SJCRH30 (cell line): ENCODE measurements around the genes GJA3 and CRYL1.

- RAMPAGE, long total RNA = no peak
These were observed 57.8 kb upstream of the TUBA3C start for GRCh38 chr13:19239423-19239828.

GRCh38 chr13:19586935-19587296 is 25.6 kb upstream of the TPTE2 start:
- RAMPAGE, long total RNA = no peak

DNA sequence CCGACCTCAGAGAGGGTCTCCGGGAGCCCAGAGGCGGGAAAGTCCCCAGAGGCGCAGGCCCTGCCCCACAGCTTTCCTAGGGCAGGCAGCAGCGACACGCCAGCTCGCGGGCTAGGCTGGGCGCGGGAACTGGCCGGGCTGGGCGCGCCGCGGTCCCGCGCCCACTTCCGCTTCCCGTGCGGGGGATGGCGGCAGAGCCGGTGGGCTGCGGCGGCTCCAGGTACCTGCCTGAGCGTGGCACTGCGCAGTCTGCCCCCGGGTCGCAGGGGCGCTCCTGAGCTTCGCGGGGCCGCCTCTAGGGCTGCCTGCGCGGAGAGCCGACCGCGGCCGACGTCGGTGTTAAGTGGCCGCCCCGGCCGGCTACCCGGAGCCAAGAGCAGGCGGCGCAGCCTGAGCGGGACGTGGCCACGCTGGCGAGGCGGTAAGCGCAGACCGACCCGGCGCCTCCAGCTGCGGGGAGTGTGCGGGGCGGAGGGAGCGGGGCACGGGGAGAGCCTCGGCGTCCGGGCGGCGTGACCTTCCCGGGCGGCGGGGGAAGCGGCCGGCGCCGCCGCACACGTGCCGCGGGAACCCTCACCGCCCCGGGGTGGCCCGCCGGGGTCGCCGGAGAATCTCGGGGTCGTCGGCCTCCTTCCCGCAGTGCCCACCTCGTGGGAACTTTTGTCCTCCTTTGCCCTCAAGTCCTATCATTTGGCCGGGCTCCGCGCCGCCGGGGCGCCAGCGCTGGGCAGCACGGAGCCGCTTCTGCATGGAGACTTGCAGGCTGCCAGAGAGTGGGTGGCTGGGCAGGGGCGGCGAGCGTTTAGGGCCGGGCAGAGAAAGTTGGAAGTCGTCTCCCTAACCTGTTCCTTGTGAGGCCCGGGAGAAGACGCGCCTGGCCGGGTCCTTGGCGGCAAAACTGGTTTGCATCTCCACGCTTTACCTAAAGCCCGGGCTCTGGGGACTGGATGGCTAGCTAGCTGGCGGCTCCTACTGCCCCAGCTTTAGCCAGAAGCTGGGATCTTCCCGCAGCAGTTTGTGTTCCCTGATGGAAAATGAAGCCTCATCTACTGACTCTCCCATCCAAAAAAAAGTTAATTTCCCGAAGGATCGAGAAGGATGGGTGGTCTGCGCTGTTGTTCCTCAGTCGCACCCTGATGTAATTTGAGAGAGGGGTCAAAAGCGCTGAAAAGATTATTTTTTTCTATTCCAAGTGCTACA is 31.3 kb upstream of the MPHOSPH8 start:
- RAMPAGE, long total RNA = no peak

GRCh38 chr13:19633878-19634403 is 482 bp downstream of the MPHOSPH8 start:
- RAMPAGE, long total RNA = no peak

DNA sequence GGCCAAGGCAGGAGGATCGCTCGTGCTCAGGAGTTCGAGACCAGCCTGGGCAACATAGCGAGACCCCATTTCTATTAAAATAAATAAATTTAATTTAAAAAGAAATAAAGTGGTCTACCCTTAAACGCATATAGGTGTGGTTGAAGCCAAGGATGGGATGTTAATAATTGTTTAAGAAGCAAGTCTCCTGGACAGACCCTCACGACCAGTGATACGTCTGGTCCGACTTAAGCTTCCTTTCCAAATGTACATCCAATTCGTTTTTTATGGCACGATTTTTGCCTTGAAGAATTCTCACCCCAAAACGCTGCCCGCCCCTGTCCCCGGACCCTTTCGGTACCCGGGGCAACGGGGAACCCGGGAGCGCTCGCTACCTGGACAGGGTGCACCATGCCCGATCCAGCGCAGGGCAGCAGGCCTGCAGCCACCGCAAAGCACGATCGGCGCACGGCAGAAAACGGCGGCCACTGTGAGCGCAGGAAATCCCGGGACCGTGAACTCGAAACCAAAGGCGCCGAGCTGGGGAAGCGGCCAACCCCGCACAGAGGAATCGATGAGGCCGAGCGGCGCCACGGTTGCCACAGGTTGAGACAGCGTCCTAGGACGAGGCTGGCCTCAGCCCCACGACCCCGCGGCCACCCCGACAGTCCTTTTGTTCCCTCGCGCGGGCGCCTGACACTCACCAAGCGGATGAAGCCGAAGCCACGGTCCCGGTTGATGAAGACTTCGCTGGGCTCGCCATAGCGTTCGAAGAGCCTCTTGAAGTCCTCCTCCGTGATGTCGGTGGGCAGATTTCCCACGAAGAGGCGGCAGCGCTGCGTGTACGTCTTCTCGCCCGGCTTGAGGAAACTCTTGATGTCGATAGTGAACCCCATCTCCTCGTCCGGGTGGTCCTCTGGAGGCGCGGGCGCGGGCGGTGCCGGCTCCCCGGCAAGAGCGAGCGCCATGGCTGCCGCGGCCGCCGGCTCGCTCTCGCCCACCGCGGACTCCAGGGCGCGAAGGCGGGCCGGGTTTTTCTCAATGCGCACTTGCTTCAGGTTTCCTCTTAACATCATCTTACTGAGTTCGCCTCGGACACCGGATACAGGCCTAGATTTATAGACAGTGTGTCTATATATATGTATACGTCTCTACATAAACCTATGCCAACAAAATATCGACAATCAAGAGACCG is 655 bp downstream of the PSPC1 start:
- RAMPAGE, long total RNA = no peak

GRCh38 chr13:19862311-19863189 is 899 bp downstream of the ZMYM5 start:
- RAMPAGE, long total RNA = no peak

- RAMPAGE, long total RNA = no peak
These were observed 95.3 kb downstream of the GJA3 start for GRCh38 chr13:20065531-20065946.

DNA sequence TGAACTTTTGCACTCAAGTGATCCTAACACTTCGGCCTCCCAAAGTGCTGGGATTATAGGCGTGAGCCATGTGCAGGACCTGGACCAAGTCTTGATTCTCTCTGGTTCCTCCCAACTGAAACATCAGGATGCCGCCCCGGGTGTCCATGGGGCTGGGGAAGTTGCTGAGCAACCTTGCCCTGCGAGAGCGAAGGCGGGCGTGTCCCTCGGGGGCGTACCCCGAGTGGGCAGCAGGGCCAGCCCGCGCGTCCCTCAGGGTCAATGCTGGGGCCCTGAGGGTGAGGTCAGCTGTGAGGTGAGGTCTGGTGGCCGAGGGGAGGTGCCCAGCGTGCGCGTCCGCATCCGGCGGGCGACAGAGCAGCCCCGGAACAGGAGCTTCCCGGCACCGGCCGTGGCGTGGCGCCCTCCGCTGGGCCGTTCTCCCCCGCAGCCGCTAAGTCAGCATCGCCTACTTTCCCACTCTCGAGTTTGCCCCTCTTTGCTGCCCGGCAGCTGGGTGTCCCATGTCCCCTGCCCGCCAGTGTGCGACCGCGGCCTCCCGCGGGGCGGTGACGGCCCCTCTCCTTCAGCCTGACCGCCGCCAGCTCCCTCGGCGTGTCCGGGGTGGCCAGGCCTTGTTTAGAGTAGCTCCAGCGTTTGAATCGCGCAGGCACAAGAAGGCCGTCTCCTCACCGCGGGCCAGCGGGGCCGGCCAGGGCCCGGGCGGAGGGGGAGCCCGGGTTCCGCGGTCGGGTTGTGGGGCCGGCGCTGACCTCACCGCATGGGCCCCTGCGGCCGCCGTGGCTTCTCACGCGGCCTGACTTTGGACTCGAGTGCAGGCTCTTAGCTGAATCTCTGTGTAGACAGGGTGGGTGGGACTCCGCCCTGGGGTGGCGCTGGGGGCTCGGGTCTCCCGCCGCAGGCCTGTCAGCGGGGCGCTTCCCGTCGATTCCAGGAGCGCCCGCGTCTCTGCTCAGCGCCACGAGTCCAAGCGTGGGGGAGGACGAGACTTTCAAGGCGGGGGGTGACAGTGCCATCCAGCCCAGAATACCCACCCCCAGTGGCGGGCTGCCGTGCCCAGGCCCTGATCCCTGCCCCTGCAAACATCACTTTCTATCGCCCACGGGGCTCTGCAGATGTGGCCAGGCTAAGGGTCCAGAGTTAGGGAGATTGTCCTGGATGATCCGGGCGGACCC is 33.0 kb downstream of the GJA3 start:
- RAMPAGE, long total RNA = no peak

DNA sequence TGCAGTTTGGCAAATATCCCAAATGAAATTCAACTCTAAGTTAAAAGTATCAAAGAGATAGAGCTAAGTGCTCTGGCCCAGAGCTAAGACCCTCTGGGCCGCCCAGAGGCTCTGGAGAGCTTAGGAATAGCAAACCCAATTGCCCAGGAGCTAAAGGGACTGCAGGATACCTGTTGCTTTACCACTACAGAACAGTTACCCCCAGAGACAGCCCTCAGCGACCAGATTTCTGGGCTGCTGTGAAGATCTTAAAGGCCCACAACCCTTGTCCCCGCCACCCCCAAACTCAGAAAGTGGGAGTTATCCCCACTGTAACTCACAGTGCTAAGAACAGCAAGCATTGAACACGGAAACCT is 19.4 kb downstream of the GJA3 start:
- RAMPAGE, long total RNA = no peak

DNA sequence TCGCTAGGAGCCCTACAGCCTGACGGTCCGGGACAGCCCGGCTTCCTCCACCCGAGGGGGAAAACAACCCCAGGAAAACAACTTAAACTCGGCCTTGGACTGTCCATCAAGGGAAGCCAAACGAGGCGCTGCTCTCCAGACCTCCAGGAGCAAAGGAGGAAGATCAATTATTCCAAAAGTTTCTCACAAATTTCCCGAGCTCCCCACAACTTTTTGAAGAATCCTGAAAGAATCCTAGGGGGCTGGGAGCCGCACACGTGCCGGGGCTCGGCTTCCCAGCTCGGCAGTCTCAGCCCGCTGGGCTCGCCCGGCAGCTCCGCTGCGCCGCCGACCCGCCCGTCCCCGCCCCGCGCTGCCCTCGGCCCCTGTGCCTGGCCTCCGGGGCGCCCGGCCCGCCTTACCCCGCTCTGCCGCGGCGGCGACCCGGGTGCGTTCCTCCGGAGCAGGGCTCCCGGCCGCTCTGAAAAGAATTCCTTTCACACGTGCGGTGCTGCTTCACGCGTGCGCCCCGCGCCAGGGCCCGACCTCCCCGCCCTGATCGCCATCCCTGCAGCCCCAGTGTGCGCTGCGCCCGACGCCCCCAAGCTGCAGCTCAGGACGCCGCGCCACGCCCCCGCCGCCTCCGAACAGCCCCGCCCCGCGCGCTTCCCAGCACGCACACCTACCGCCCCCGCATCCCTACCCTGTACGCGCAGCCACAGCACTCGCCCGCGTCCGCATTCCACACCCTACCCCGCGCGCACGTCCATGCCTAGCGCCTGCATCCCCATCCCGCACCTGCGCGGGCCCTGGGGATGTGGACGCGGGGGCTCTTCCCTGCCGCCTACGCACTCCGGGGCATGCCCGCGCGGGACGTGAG is at the start of gene GJA3:
GJA3 (minus strand) TSS at position 564 of the 859 bp plus-strand sequence.
- RAMPAGE, long total RNA = no peak

GRCh38 chr13:20405392-20406215 is 120.1 kb downstream of the CRYL1 start:
- RAMPAGE, long total RNA = no peak

- RAMPAGE, long total RNA = no peak
These were observed 45.1 kb downstream of the CRYL1 start for GRCh38 chr13:20480519-20481020.

DNA sequence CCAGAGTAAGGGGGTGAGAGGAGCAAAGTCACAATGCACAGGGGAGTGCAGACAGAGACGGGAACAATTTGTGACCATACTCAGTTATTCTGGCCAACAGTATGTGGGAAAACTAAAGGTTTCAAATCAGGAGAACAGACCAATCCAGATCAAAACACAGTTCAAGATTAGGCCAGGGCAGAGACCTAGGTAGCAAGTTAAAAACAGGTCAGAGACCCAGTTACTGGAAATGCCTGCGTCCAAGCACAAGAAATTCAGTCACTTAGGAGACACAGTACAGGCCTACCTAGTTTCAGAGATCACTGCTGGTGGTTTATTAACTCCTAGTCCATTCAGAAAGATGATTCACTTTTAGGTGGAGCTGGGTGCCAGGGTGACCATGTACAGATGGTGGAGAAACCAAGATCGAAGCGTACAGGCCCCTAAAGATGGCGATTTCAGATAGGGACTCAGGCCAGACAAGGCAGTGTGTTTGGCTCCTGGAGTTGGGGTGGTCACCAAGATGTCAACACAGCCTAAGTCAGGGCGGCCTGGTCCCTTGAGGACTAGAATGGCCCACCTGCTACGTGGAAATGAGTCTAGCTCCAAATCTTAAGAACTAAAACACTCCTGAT is 21.9 kb downstream of the CRYL1 start:
- RAMPAGE, long total RNA = no peak

GRCh38 chr13:20525682-20526732 is at the start of gene CRYL1:
Gene CRYL1 (minus strand): TSS chr13:20525857.
- RAMPAGE, long total RNA = no peak

DNA sequence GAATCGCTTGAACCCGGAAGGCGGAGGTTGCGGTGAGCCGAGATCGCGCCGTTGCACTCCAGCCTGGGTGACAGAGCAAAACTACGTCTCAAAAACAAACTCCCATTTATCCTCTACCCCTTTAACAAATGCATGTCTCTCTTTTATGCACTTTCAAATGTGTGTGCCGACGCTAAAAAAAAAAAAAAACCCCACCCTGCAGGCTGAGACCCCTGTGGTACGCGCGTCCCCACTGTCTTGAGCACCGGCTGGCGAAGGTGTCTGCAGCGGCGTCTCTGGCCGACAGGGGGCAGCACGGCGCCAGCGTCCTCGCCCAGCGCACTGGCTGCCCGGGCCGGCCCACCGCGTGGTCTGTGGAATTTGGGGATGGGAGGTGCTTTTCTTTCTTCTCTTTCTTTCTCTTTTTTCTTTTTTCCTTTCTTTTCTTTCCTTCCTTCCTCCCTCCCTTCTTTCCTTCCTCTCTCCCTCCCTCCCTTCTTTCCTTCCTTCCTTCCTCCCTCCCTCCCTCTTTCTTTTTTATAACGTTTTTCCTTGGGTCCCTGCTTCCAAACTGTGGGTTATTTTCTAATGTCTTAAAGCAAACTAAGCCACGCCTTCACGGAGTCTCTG is 9.1 kb downstream of the IL17D start:
- RAMPAGE, long total RNA = no peak

DNA sequence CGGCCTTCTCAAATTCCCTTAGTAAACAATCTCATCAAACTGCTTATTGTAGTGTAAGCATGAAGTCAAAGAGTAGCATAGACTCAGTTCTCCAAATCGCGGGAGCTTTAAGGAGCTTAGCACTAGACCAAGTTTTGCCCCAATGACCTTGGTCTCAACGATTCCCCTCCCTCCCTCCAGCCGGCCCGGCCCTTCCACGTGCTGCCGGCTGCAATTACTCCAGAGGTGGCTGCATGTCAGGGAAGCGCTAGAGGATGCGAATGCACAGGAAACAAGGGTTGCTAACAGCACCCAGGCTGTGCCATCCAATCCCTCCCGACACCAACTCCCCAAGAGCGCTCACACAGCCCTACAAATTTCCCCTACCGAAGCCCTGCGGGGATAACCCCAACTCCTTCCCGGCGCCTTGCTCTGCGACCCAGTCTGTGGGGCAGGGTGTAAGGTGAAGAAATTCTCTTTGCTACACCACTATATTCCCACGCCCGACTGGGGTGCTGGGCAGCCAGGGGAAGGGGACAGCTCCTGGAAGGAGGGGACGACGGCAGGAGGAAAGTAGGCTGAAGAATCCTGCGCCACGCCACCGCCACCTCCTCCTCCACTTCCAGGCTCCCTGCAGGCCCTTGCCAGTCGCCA is 476 bp downstream of the XPO4 start:
- RAMPAGE, long total RNA = no peak

GRCh38 chr13:21016676-21017214 is 44.6 kb downstream of the LATS2 start:
- RAMPAGE, long total RNA = no peak

GRCh38 chr13:21045799-21046384 is 15.5 kb downstream of the LATS2 start:
- RAMPAGE, long total RNA = no peak

GRCh38 chr13:21124792-21125339 is 15.1 kb upstream of the SAP18 start:
- RAMPAGE, long total RNA = no peak

DNA sequence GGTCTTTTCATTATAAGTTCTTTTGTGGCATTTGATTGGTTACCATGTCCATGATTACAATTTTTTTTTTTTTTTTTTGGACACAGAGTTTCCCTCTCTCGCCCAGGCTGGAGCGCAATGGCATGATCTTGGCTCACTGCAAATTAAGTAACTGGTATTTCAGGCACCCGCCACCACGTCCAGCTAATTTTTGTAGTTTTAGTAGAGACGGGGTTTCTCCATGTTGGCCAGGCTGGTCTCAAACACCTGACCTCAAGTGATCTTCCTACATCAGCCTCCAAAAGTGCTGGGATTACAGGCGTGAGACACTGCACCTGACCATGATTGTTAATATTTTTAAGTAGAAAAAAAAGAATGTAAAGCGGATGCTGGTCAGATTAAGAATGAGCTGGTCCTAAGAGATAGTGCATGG is 37.8 kb downstream of the MRPL57 start:
- RAMPAGE, long total RNA = no peak